Osteocyte (in vitro differentiated cells): ENCODE data around the gene ZNF860.

GRCh38 chr3:29381621-29382157 lies 100.8 kb downstream of the RBMS3 start:
- PRO-cap: no peak

DNA sequence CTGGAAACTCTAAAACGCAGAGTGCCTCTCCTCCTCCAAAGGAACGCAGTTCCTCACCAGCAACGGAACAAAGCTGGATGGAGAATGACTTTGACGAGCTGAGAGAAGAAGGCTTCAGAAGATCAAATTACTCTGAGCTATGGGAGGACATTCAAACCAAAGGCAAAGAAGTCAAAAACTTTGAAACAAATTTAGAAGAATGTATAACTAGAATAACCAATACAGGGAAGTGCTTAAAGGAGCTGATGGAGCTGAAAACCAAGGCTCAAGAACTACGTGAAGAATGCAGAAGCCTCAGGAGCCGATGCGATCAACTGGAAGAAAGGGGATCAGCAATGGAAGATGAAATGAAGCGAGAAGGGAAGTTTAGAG lies 611.6 kb upstream of the TGFBR2 start:
- PRO-cap: no peak

DNA sequence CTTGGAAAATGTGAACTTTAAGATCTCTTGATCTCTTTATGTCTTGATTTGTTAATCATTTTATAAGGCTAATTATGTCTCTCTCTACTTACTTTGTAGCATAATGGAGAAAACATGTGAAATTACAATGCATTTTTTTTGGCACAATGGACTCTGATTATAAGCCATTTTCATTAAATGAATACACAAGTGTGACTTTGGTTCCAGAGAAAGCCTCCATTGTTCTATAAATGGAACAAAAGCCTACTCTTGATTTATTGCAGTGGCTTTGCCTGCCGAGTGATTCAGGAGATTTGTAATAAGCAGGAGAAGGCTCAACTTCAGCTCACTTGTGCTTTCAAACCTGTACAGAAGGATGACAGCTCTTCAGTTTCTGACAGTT lies 439.0 kb upstream of the TGFBR2 start:
- PRO-cap: no peak

DNA sequence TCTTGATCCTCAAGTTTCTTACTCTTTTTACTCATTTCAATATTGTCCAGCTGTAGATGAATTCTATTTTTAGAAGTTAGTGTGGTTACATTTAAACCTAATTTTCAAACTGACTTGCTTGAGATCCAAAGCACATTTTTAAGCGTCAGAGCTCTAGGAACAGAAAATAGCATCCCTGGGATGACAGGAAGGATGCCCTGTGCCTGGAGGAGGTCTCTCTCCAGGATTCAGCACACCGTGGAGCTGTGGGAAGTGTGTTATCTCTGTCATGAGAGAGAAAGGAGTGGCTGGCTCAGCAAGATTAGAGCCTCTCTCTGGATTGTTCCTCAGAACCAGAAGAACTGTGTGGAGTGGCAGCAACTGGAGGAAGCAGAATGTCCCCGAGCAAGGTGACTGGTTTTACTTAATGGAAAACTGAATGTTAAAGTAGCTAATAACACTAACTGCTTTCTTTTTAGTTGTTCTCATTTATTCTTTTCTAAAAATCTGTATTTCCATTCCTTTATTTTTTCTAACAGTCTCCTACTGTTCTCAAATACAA lies 233.6 kb upstream of the TGFBR2 start:
- PRO-cap: no peak

DNA sequence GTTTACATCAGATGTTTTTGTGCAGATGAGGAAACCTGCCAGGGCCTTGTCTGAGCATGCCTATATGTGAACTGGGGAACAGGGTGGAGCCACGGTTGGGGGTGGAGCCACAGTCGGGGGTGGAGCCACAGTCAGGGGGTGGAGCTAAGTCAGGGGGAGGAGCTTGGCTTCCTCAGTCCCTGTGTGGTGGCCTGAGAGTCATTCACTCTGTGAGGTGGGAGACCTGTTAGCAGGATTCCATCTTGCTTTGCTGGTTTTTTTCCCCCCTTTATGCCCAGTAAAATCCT lies 57.8 kb upstream of the TGFBR2 start:
- PRO-cap: no peak

GRCh38 chr3:30615417-30616164 lies 9.2 kb downstream of the TGFBR2 start:
- PRO-cap: no peak

- PRO-cap: no peak
Observed at GRCh38 chr3:30649615-30649907, 43.2 kb downstream of the TGFBR2 start.

DNA sequence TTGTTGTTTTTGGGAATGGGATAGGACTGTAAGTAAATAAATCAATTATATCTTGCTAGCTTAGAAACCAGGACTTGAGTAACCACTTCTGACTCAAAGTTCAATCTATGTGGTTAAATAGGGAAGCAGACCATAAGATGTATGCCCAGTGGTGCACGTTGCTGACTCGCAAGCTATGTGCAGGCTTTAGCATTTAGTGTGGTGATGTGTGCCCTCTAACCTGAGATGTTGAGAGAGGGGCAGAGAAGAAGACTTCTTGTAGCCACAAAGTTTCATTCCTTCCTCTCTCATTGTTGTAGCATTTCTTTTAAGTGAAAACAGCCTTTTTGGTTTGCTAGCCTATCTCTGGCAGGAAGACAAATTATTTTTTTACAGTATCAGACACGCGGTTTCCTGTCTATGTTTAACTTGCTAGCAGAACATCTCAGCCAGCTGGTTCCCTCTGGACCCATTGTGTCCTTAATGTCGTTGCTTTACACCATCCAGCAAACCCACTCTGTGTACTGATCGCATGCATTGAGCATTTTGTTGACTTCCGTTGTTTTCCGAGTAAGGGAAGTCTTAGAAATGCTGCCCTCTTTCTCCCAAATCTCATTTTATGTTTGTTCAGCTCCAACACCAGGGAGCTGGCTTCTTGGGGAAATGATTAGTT lies 52.1 kb downstream of the TGFBR2 start:
- PRO-cap: no peak

DNA sequence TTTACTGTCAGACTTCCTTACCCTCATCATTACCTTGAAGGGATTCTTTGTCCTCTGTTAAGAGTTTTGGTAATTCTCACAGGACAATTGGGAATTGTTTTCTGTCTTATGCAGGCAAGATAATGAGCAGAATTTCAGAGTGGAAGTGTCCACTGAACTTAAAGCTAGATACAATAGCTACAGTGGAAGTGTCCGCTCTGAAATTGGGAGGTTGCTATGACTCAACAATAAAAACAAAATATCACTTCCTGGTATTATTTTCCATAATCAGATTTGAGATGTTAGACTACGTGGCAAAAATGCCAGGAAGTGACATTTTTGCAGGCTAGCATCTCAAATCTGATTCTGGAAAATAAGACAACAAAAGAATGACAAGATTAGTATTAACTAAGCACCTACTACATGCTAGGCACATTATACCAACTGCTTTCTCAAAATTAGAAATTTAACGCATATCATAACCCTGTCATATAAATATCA lies 267.1 kb upstream of the STT3B start:
- PRO-cap: no peak

GRCh38 chr3:31533931-31534416 lies 1.2 kb downstream of the STT3B start:
- PRO-cap: no peak

- PRO-cap: no peak
Observed at GRCh38 chr3:31579693-31580370, 47.1 kb downstream of the STT3B start.

- PRO-cap: no peak
Observed at GRCh38 chr3:31621599-31622244, 89.0 kb downstream of the STT3B start.

DNA sequence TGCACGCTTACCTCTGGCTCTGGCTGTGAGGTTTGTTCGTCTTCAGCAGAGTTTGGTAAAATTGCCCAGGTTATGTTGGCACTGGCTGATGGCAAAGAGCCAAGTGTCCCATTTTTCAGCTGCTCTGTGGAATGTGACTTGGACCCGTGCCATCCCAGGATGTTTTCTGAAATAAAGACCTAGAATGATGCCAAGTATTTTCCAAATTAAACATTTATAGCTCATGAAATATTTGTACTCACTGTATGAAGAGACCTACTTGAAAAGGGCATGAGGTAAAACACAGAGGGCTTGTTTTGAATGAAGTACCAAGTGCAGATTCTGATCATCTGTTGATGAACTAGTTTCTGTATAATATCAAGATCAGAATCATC lies 200.5 kb downstream of the STT3B start:
- PRO-cap: no peak

- PRO-cap: no peak
Observed at GRCh38 chr3:31959763-31960919, 20.9 kb downstream of the OSBPL10 start.

- PRO-cap: bidirectional peak, plus-strand start at chr3:31981431, minus-strand start at chr3:31981301; bidirectional peak, plus-strand start at chr3:31981752, minus-strand start at chr3:31981771
Observed at GRCh38 chr3:31981122-31982063, at the start of gene ZNF860. TSS of gene ZNF860 (plus strand) at chr3:31981750.

- PRO-cap: no peak
Observed at GRCh38 chr3:32010010-32010462, 28.5 kb downstream of the ZNF860 start.

DNA sequence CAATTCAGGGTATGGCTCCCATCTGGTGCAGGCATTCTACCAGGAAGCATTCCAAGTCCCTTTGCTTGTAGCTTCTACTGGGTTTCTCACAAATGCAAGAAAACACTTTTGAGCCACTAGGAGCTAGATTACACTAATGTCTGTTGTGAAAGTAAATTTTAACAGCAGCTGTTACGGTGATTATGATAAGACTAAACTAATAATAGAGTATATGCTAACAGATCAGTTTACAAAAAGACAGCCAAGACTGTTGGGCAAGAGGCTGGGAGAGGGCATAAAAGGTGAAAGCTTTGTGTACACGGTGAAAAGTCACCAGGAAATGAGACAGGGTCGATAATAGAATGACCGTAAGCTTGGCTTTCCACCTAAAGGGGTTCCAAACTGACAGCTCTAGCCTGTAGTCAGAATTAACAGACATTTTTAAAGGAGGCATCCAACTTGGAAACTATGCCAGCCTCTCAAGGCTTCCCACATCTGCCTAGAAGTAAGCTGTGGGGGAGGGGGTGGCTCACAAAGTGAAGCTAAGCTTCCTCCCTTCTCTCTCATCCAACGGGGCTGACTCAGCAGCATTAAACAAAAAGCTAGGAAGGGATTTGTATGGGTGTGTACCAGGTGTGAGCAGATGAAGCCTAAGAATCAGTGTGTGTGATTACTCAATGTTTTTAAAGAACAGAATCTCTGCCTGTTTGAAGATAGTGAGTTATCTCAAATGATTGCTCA lies 61.1 kb upstream of the GPD1L start:
- PRO-cap: no peak

- PRO-cap: no peak
Observed at GRCh38 chr3:32109348-32109866, 3.0 kb downstream of the GPD1L start.

GRCh38 chr3:32185910-32186533 lies 52.5 kb upstream of the CMTM8 start:
- PRO-cap: no peak

DNA sequence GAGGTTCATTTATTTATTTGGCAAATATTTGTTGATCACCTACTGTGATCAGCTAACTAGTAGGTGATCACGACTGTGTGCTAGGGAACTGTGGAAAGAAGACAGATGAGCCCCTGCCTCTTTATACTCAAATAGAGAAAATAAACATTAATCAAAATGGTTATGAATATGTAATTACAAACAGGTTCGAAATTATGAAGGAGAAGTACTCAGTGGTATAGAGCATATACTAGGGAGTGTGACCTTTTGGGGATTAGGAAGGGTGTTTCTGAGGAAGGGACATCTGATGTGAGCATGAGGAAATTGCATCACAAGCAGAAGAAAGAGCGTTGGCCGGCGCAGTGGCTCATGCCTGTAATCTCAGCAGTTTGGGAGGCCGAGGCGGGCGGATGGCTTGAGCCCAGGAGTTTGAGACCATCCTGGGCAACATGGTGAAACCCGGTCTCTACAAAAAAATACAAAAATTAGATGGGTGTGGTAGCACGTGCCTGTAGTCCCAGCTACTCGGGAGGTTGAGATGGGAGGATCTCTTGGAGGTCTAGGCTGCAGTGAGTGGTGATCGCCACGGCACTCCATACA lies 6.8 kb downstream of the CMTM7 start:
- PRO-cap: no peak